Ovary (tissue), 7 donors: ENCODE results near the genes CCDC74B, POTEI, FAM168B, PLEKHB2 and TUBA3D.

GRCh38 chr2:128988578-128989049 is 669.9 kb upstream of the HS6ST1 start:
- PRO-cap, 7 experiments: no peak in any of the 7 experiments
- RAMPAGE, long total RNA, 2 experiments: no peak in any of the 2 experiments

DNA sequence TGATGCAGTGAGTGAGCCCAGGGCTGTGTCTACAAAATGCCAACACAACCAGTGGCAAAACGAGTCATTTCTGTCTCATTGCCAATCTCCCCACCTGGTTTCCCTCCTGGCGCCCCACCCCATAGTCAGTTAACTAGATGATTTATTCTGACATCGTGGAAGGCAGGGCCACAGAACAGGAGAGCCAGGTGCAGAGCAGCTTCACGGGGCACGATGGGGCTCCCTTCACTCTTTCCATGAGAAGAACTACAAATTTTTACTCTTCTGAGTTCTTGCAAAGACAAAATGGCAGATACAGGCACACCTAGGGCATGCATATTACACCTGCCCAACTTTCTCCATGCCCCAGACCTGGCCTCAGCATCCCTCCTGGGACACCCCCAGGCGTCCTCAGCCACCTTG is 541.5 kb upstream of the RAB6C start:
- PRO-cap, 7 experiments: no peak in any of the 7 experiments
- RAMPAGE, long total RNA, 2 experiments: no peak in any of the 2 experiments

GRCh38 chr2:129981621-129982098 is 2.2 kb downstream of the RAB6C start:
- PRO-cap, 7 experiments: no peak in any of the 7 experiments
- RAMPAGE, long total RNA, 2 experiments: no peak in any of the 2 experiments

- PRO-cap, 7 experiments: no peak in any of the 7 experiments
- RAMPAGE, long total RNA, 2 experiments: no peak in any of the 2 experiments
Measured at GRCh38 chr2:130144618-130145539, at the start of gene CCDC74B. Gene CCDC74B, minus strand, starts transcription at chr2:130145112.

- PRO-cap, 7 experiments: no peak in any of the 7 experiments
- RAMPAGE, long total RNA, 2 experiments: no peak in any of the 2 experiments
Measured at GRCh38 chr2:130274729-130274928, 67.3 kb downstream of the CCDC115 start.

DNA sequence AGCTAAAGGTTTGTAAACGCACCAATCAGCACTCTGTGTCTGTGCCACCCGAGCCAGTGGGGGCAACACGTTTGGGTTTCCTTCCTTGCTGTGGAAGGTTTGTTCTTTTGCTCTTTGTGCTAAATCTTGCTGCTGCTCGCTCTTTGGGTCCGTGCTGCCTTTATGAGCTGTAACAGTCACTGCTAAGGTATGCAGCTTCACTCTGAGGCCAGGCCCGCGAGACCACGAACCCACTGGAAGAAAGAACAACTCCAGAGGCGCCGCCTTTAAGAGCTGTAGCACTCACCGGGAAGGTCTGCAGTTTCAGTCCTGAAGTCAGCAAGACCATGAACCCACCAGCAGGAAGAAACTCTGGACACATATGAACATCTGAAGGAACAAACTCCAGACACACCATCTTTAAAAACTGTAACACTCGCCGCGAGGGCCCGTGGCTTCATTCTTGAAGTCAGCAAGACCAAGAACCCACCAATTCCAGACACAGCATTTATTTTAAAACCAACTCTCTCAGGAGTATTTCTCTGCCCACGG is 13.8 kb downstream of the CCDC115 start:
- PRO-cap, 7 experiments: no peak in any of the 7 experiments
- RAMPAGE, long total RNA, 2 experiments: no peak in any of the 2 experiments

DNA sequence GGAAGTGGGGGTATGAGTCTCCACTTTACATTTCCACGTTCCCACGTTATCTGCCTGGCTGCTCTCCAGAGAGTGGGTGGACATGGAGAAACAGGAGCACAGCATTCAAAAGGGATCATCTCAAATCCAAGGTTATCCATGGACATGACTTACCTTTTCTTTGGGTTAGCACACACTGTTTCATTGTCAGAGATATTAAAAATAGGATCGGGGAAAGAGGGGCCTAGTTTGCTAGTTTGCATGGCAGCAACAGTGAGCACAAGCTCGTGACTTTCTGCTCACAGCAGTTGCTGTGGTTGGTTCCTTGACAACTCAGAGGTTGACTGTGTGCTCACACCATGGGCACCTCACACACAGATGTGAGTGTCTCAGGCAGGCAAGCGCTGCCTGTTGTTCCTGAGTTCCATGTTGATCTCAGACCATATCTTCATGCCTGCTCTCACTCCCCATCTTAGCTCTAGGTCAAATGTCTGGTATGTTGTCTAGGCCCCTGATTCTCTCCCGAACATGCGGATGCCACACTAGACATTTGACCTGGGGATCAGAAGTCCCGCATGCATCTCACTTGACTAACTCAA is 32.6 kb downstream of the PTPN18 start:
- PRO-cap, 7 experiments: no peak in any of the 7 experiments
- RAMPAGE, long total RNA, 2 experiments: no peak in any of the 2 experiments

DNA sequence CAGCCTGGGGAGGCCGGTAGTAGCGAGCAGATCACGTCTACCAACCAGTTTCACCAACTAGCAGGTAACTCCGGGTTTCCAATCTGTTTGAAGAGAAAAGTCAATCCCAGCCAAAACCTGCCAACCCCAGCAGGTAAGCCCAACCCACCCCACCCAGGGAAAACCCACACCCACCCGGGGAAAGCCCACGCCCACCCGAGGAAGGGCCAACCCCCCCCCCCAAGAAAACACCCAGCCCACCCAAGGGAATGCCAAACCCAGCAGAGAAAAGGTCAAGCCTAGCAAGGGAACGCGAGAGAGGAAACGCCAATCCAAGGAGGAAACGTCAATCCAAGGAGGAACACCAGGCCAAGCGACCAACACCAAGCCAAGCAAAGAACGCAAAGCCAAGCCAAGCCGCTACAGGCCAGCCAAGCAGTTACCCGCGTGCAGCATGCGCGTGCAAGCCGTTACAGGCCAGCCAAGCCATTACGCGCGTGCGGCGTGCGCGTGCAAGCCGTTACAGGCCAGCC is at the start of gene POTEI:
Gene POTEI (minus strand): TSS at position 83 of the 512 bp plus-strand sequence.
- PRO-cap, 7 experiments: no peak in any of the 7 experiments
- RAMPAGE, long total RNA, 2 experiments: no peak in any of the 2 experiments

DNA sequence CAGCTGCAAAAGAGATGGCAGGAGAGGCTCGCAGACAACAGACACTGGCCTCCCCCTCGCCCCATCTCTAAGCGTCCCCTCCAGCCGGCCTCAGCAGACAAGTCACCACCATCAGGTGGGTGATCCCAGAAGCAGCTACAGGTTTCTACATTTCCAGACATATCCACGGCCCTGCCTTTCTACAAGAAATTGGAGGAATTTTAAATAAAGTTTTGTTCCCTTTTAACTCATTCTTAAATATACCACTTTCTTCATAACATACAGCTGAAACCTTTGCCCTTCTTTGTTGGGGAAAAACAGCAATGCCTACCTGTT is 42.2 kb downstream of the FAM168B start:
- PRO-cap, 7 experiments: no peak in any of the 7 experiments
- RAMPAGE, long total RNA, 2 experiments: no peak in any of the 2 experiments

DNA sequence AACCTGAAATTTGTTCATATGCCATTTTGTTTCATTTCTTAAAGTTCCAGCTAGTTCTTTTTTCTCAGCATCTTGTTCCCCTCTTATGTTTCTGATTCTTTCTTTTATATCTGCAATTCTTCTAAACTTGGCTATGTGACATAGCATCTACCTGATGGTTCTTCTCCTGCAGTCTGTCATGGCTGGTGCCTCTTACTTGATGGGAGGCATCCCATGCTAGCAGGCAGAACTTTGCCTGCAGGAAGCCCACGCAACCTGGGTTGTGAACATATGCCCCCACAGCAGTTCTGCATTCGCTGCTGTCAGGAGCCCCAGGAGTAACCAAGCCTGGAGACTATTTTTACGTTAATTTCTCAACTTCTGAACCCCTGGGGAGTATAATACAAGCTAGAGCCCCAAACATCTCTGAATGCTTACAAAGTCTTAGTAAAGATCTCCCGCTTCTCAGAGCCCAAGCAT is 12.1 kb downstream of the FAM168B start:
- PRO-cap, 7 experiments: no peak in any of the 7 experiments
- RAMPAGE, long total RNA, 2 experiments: no peak in any of the 2 experiments

- PRO-cap, 7 experiments: peak in 7 of 7 experiments; most common plus-strand start chr2:131093559 (in 5); most common minus-strand start chr2:131093434 (in 4)
- RAMPAGE, long total RNA, 2 experiments: no peak in any of the 2 experiments
Measured at GRCh38 chr2:131093301-131094098, at the start of gene FAM168B. Gene FAM168B, minus strand, starts transcription at chr2:131093460.

DNA sequence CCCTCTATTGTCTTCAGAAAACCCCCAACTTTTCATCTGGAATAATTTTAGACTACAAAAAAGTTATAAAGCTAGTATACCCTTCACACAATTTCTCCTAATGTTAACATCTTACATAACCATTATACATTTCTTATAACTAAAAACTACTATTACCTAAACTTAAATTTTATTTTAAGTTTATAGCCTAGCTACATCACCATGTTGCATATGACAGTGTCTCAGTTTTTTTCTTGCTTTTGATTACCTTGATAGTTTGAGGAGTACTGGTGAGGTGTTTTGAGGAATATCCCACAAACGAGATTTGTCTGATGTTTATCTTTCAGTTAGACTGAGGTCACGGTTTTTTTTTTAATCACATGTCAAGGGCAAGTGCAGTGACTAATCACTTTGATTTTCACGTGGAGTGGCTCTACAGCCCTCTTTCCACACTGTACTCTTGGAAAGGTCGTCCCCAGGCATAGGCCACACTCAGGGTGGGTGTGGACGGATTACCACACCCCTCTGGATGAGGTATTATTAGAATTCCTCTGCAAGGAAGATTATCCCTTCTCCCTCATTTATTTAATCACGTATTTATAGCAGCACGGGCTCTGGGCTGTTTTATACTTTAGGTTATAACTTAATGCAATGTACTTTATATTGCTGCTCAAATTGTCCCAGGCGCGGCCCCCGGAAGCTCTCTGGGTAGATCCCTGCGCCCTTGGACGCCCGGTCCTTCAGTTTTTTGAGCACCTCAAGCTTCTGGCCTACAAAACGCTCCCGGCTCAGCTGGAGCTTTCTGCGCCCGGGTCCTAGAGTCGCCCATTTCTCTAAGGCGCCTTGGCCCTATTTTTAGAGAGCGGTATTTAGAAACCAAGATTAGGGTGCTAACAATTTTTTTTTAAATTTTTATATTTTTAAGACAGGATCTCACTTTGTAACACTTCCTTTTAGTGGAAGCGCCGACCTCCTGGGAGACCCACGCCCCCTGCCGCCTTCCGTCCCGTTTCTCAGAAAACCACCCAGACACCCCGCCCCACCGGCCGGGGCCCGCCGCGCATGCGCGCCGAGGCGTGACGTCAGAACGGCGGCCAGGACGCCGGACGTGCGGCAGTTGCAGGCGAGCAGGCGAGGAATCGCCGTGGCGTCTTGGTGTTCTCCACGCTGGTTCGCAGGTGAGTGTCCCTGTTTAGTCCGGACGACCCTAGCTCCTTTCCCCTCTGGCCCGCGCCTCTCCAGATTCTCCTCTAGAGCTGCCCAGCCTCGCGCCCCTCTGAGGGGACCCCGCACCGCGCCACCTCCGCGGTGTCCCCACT is at the start of gene PLEKHB2:
Gene PLEKHB2 (plus strand): TSS at position 1,095 of the 1,298 bp plus-strand sequence.
- PRO-cap, 7 experiments: peak in 7 of 7 experiments; most common plus-strand start position 1,095 of the sequence (in 4); most common minus-strand start position 994 of the sequence (in 4)
- RAMPAGE, long total RNA, 2 experiments: start-site peak on the plus strand in 2 of 2 experiments, centred at positions 1,097 to 1,104 of the sequence, 32 to 86 reads per replicate

DNA sequence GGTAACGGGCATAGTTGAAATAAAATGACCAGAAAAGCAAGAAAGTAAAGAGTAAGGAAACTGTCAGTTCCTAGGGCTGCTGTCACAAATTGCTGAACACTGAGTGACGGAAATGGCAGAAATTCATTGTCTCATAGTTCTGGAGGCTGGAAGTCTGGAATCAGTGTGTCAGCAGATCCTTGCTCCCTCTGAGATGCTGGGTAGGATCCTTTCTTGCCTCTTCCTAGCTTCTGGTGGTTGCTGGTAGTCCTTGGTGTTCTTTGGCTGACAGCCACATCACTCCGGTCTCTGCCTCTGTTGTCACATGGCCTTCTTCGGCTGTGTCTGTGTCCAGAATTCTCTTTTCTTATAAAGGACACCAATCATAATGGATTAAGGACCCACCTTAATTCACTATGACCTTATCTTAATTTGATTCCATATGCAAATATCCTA is 21.9 kb downstream of the PLEKHB2 start:
- PRO-cap, 7 experiments: no peak in any of the 7 experiments
- RAMPAGE, long total RNA, 2 experiments: no peak in any of the 2 experiments

DNA sequence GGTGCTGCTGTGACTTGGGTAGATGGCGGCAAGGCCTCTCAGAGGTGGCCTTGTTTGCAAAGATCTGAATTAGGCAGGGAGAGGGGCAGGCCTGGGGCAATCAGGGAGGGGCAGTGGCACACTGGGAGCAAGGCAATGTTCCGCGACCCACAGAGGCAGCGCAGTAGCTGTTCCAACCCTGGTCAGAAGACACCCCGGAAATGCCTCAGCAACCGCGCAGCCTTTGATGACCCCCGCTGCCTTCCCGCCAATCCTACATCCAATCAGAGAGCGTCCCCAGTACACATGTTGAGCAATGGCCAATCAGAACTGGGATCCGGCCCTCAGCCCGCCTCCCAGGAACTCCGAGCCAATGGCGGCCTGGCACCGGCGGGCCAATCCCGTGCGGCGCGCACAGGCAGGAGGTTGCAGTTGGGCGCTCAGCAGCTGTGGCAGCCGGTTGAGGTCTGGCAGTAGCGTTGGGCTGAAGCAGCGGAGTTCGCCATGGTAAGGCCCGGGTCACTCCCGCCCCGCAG is at the start of gene TUBA3D:
Gene TUBA3D (plus strand): TSS at position 403 of the 515 bp plus-strand sequence.
- PRO-cap, 7 experiments: no peak in any of the 7 experiments
- RAMPAGE, long total RNA, 2 experiments: no peak in any of the 2 experiments

DNA sequence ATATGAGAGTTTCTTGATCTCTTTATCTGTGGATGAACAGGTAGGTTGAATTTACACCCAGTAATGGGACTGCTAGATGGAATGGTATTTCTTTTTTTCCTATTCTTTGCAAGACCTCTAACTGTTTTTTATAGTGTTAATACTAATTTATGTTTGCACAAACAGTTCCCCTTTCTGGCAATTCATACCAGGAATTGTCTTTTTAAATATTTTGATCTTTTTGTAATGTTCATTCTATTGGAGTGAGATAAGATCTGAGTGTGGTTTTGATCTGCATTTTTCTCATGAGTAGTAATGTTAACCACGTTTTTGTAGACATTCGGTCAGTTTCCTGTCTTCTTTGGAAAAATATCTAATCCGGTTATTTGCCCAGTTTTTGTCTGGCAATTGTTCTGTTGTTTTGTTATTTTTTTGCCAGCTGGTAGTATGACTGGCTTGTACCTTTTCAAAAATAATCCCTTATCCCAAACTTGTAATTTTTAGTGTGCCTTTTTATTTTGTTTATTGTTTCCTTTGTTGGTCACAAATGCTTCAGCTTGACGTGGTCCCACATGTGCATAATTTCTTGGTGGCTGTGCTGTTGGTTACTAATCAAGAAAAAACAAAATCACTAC is 157.2 kb downstream of the CCDC74A start:
- PRO-cap, 7 experiments: no peak in any of the 7 experiments
- RAMPAGE, long total RNA, 2 experiments: no peak in any of the 2 experiments

- PRO-cap, 7 experiments: no peak in any of the 7 experiments
- RAMPAGE, long total RNA, 2 experiments: no peak in any of the 2 experiments
Measured at GRCh38 chr2:131755909-131756442, 228.3 kb downstream of the CCDC74A start.

DNA sequence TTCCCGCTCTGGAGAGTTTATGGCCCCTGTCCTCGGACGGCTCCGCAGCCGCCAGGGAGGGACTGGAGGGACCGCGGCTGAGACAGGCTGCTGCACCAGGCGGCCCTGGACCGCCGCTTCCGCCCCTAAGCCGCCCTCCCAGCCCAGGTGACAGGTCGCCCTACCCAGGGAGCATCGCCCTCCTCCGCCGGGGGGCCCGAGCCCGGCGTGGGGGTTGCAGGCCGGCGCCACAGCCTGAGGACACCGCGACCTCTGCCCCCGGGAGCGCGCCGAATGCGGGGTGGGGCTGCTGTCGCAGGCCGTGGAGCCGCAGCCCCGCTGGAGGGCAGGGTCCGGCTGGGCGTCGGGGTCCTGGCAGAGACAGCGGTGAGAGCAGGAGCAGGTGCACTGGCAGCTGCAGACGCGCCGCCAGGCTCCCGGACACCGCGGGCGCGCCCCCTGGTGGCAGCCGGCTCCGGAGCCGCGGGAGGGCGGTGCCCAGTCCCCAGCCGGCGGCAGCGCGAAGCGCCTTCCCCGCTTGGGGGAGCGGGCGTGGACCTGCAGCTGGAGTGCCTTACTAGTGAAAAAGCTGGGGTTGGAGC is 273.9 kb downstream of the CCDC74A start:
- PRO-cap, 7 experiments: no peak in any of the 7 experiments
- RAMPAGE, long total RNA, 2 experiments: no peak in any of the 2 experiments

DNA sequence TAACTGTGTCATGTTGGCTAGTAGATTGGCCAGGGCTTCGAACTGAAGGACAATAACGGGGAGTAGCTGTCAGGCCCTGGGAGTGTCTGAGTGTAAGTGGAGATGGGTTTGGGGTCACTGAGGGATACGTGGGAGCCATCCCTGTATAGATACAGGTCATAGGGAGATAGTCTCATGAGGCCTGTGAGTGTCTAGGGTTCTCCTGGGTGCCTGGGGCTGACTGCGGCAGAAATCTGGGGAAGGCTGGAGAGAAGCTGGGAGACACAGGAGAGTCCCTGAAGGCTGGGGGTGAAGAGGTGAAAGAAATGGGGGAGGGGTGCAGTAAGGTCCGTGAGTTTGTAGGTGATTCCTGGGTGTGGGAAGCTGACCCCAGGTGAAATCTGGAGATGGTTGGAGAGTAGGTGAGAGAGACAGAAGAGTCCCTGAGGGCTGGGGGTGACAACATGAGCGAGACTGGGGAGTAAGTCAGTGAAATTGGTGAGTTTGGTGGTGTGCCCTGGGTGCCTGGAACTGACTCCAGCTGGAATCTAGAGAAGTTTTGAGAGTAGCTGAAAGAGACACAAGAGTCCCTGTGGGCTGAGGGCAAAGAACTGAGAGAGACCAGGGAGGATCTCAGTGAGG is 124.7 kb upstream of the ANKRD30BL start:
- PRO-cap, 7 experiments: no peak in any of the 7 experiments
- RAMPAGE, long total RNA, 2 experiments: no peak in any of the 2 experiments

DNA sequence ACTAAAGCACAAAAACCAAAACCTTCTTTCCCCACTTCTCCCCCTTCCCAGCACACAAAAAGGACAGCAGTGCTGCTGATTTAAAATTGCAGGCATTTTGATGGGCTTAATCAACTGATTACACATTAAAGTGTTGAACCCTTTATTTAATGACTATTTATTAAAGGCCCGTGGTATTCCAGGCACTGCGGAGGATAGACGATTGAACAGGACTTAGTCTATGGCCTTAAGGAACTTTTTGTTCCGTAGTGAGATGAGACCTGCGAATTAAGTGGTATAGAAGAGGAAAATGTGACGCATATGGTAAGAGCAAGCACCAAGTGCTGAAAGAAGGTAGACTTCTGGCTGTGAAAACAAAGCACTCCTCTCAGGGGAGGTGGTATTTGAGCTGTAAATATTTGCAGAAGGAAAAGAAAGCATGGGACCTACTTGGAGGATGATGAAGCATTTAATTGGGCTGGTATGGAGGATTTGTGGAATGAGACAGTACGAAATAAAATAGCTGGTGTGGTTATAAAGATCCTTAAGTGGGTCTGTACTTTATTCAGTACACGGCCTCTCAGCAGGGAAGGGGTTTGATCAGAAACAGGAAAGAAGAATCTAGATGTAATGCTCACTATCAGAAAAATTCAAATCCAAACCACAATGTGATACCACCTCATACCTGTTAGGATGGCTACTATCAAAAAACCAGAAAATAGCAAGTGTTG is 62.6 kb downstream of the GPR39 start:
- PRO-cap, 7 experiments: no peak in any of the 7 experiments
- RAMPAGE, long total RNA, 2 experiments: no peak in any of the 2 experiments

- PRO-cap, 7 experiments: no peak in any of the 7 experiments
- RAMPAGE, long total RNA, 2 experiments: no peak in any of the 2 experiments
Measured at GRCh38 chr2:132529525-132530549, 113.2 kb downstream of the GPR39 start.